ENCODE measurements around a stretch of chr2.

GRCh38 chr2:11024268-11024539 is 108.7 kb upstream of the C2orf50 start:
- RAMPAGE, long total RNA = no peak
- RRBS = no CpG with 5 or more reads among the region's 11 CpGs

DNA sequence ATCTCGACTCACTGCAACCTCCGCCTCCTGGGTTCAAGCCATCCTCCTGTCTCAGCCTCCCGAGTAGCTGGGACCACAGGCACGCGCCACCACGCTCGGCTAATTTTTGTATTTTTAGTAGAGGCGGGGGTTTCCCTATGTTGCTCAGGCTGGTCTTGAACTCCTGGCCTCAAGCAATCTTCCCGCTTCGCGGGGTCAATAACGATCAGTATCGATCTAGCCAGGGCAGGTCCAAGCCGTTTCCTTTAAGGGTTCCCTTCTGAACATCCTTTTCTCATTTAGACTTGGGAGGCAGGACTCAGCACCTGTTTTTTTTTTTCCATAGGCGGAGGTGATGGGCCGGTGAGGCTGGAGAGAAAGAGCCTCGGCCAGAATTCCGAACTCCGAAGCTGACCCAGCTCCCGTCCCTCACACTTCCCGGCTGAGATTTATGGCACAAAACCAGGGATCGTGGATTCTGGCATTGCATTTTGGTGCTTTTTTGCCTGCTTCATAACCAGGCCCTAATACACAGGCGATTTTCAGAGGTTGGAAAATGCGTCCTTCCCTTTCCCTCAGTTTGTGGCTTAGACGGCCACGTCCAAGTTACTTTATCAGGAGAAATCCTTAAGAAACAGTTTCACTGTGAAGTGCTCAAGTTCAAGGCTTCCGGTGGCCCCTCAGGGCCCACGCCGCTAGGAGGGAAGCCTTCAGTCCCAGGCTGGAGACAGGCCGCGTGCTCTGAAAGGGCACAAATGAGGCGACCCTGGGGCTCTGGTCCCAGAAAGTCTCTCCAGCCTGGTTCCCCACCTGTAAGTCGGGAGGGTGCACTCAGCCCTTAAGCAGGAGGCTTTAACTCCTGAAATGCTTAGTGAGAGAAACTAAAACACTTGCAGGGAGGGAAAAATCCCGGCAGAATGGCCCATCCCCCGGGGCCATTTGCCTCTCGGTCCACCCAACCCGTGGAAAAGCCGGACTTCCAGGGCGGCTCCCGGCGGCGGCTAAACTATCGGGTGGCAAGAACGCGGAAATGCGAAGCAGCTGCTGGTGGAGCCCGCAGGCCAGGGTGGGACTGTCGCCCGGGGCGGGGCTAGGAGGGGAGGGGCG is 883 bp upstream of the SLC66A3 start:
- RAMPAGE, long total RNA = no peak
- RRBS = 8% methylated on average over 14 of the region's 51 CpGs

DNA sequence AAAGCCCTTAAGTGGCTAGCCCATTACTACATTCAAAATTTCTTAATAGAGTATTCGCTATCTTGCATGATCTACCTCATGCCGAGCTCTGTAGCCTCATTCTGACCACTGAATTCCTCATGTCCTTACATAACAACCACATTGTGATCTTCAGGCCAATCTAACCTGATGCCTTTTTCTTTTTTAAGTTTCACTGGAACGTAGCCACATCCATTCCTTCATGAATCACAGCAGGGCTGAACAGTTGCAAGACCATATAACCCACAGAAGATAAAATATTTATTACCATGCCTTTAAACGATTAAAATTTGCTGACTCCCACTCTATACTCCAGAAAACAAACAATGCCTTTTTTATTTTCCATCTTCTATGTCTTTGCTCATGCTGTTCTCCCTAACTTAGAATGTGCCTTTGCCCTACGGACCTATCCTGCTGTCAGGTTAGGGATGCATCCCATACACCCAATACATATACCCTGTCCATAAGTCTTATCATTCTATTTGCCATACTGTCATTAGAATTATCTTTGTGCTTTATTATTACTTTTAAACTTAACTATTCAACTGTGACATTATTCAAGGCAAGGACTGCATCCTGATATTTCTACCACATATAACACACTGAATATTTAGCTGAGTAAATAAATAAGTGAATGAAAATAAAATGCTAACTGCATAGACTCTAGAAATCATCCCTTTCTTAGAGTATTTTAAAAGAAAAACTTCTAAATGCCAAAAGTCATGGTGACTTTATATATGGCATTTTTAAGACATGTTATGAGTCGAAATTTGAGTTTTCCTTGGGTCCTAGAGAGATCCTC is 58.2 kb downstream of the SLC66A3 start:
- RAMPAGE, long total RNA = no peak
- RRBS = no CpG with 5 or more reads among the region's 6 CpGs

GRCh38 chr2:11342727-11343436 is 1.6 kb downstream of the ROCK2 start:
- RAMPAGE, long total RNA = no peak
- RRBS = no CpG with 5 or more reads among the region's 13 CpGs

GRCh38 chr2:11368040-11368780 is 23.8 kb upstream of the ROCK2 start:
- RAMPAGE, long total RNA = no peak
- RRBS = no CpG with 5 or more reads among the region's 11 CpGs

- RAMPAGE, long total RNA = no peak
- RRBS = no CpG with 5 or more reads among the region's 11 CpGs
Measured at GRCh38 chr2:11403720-11404183, 59.3 kb upstream of the ROCK2 start.

GRCh38 chr2:11482513-11483584 is 16.9 kb upstream of the E2F6 start:
- RAMPAGE, long total RNA = no peak
- RRBS = 2% methylated on average over 42 of the region's 116 CpGs

- RAMPAGE, long total RNA = no peak
- RRBS = no CpG with 5 or more reads among the region's 7 CpGs
Measured at GRCh38 chr2:11554308-11554789, 20.5 kb downstream of the GREB1 start.

- RAMPAGE, long total RNA = no peak
- RRBS = no CpG with 5 or more reads among the region's 8 CpGs
Measured at GRCh38 chr2:11579965-11580440, 46.2 kb downstream of the GREB1 start.

- RAMPAGE, long total RNA = no peak
- RRBS = no CpG with 5 or more reads among the region's 24 CpGs
Measured at GRCh38 chr2:11696807-11697891, 27.2 kb upstream of the NTSR2 start.

DNA sequence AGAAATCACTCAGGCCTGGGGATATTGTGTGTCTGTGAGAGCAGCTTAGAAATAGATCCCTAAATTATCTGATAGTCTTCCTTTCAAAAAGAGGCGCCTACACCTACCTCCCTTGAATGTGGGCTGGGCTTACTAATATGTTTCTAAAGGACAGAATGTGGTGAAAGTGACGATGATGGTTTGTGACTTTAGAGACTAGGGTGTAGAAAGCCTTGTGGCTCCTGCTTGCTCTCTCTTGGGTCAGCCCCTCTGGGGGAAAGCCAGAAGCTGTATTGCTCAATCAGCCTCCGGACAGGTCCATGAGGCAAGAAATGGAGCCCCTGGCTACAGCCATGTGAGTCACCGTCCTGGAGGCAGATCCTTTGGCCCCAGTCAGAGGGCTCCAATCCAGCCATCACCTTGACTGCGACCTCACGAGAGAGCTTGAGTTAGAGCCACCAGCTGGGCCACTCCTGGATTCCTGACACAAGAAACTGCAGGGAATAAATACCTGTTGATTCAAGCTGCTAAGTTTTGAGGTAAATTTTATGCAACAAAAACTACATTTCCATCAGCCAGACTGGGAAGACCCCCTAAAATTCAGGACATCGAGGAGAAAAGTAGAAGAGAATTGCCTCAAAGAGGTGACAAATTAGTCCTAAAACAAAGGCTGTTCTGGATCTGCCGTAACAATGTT is 7.4 kb upstream of the LPIN1 start:
- RAMPAGE, long total RNA = no peak
- RRBS = no CpG with 5 or more reads among the region's 8 CpGs

GRCh38 chr2:11773719-11774453 is 27.5 kb downstream of the LPIN1 start:
- RAMPAGE, long total RNA = no peak
- RRBS = no CpG with 5 or more reads among the region's 7 CpGs

GRCh38 chr2:12031568-12032163 is 285.2 kb downstream of the LPIN1 start:
- RAMPAGE, long total RNA = no peak
- RRBS = no CpG with 5 or more reads among the region's 9 CpGs

- RAMPAGE, long total RNA = no peak
- RRBS = no CpG with 5 or more reads among the region's 12 CpGs
Measured at GRCh38 chr2:12079353-12079770, 332.9 kb downstream of the LPIN1 start.

DNA sequence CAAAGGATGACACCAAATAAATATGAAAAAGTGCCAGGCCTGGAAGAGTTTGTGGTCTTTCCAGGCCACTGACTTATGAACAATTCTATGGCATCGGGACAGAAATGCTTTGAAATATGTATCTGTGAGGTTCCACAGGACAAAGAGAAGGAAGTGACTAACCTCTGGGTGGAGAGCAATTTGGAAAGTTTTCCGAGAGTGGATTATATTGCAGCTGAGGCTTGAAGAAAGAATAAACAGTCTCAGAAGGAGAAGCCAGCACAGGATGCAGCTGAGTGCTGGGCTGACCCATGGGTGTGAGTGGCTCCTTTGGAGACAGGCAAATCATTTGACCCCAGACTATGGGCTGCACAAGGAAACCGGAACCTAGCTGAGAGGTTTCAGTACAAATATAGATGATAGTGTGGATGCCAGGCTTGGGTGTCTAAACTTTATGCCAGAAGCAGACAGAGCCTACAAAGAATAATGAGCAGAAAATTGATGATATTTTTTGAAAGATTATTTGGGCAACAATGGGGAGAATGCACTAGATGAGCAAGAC is 409.3 kb downstream of the LPIN1 start:
- RAMPAGE, long total RNA = no peak
- RRBS = no CpG with 5 or more reads among the region's 3 CpGs

DNA sequence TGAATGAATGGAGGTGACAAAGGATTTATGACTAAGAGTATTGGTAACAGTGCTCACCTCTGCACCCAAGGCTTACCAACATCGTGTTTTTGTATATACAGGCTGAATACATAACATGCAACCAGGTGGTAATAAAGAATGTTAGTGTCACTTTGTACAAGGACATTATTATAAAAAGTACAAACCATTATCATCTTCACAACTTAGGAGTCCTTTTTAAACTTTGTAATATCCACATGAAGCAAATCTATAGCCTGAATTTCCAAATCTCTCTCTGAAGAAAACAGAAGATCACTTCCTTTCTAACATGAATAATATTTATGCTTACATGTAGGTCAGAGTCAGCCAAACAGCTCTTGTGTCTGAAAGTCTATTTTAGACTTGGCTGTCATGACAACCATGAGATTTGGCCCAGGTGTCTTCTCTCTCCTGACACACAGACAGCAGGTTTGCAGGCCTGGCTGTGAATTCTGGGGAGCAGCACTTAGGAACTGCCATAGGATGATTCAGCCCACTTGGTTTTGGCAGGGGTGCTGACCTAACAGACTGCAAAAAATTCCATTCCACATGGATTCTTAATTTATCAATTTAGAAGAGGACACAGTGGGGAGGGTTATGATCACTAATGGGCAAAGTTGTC is 454.2 kb upstream of the TRIB2 start:
- RAMPAGE, long total RNA = no peak
- RRBS = no CpG with 5 or more reads among the region's 1 CpG

GRCh38 chr2:12493004-12493618 is 223.6 kb upstream of the TRIB2 start:
- RAMPAGE, long total RNA = no peak
- RRBS = 67% methylated on average over 4 of the region's 10 CpGs

DNA sequence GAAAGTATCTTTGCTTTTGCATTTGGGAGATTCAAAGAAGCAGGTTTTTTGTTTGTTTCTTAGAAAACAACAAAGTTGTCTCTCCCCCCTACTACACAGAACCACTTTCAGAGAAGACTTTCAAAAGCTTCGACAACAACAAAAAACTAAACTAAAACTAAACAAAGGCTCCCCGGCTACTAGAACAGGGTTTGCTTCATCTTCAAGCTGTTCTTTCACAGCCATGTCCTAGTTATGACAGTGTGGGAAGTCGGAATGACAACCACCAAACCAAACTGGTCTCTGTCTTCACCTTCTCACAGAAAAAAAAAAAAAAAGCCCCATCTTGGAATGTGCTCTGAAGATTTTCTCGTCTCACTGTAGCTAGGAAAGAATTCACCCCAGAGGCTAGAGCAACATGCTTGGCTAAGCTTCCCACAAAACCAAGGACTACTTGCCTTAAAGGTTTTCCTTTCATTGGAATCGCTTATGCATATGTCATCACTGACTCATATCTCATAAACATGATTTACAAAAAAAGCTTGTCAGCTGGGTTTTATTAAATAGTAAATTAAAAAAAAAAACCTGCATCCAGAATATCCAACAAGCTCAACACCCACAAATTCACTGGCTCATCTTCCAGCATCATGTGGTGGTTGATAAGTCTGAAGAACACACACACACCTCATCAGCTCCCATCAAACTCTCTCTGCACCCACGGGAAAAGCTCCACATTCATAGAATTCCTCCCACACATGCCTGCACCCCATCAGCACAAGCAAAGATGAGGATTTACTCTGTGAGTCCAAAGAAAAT is 182.2 kb upstream of the TRIB2 start:
- RAMPAGE, long total RNA = no peak
- RRBS = no CpG with 5 or more reads among the region's 6 CpGs

DNA sequence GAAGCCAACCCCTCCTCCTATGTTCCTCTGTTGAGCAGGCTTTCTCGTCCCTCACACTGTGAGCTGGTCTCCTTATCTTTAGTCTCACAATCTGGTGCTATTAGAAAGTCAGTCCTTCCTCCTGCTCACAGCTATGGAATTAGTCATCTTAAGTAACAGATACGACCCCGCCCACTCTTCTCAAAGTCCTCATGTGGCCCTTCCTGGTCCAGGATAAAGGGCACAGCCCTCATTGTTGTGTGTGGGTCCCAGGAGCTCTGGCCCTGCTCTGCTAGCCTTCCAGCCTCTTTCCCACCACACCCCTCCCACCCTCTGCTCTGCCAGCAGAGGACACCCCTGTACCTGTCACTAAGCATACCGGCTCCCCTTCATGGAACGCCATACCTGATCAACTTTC is 41.3 kb upstream of the TRIB2 start:
- RAMPAGE, long total RNA = no peak
- RRBS = no CpG with 5 or more reads among the region's 5 CpGs

DNA sequence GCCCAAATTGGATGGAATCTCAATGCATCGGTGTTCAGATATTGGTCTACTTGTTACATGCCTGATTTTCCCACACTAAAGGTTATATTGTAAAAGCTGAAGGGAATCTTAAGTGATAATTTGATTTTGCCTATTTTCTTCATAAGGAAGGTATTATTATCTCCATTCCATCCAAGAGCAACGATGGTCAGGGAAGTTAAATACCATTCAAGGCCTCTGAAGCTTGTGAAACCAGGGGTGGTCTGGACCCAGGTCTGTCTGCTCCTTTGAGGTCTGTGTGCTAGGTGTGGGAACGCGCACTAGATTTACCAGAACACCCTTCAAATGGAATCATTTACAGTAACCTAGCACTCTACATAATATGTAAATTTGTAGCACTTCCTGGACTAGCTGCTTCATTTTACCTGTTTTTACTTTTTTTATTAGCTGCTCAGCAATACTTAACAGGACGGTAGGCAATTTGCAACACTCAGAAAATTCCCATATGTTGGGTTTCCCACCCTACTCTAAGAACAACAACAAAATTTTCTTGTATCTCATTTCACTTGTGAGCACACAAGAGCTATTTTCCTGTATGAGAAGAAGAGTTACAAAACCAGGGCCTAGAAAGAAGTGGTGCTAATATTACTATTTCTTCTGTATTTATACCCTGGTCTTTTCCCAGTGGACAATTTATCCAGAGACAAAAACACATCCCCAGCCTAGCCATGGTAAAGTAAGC is 6.4 kb upstream of the TRIB2 start:
- RAMPAGE, long total RNA = no peak
- RRBS = no CpG with 5 or more reads among the region's 5 CpGs

All from epithelial cell of alveolus of lung (primary cell).